CMK (cell line): ENCODE data around the gene CTNNAL1.

DNA sequence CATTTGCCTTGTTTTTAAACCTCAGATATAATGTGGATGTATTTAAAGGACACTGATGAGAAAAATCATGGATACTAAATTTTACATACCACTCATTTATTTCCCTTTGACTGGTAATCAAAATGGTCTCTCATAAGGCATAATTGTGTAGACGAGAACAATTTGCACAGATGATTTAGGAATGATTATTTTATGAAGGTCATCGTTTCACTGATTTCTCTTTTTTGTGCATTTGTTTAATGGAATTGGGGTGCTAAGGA is 633.9 kb downstream of the ACTL7B start:
- RRBS = no CpG with 5 or more reads among the region's 2 CpGs

DNA sequence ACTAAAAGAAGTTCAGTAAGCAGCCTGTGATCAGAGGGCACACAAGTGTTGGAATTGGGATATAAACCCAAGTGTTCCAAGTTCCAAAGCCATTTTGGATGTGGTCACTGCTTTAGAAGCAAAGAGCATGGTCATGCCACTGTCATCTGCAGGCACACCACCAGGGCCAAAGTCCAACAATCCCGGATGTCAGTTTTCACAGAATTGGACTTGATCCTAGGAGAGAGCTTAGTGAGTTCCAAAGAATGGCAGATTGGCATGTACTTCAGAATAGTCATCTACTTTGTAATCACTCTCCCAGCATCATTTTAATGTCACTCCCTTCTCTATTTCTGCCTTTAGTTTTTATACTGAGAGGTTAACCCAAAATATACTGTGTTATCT is 388.1 kb downstream of the ACTL7B start:
- RRBS = no CpG with 5 or more reads among the region's 1 CpG

DNA sequence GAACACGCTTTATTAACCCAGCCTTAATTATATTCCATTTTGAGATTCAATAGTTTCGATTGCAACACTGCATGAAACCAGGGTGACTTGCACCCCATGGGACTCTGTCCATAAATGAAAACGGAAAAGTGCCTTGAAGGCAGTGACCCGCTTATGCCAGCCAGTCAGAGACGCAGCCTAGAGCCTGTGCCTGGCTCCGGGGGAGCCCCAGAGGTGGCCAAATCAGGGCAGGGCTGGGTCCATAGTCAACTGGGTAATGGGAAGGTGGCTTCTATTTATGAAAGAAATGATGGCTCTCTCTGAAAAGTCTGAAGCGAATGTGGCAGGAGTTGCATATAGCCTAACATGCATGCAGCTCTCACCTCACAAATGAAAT is 304.2 kb downstream of the ACTL7B start:
- RRBS = no CpG with 5 or more reads among the region's 7 CpGs

- RRBS = no CpG with 5 or more reads among the region's 4 CpGs
These were observed 159.6 kb downstream of the ACTL7B start for GRCh38 chr9:108696097-108696748.

- RRBS = no CpG with 5 or more reads among the region's 10 CpGs
These were observed 147.5 kb downstream of the ACTL7B start for GRCh38 chr9:108708077-108708858.

GRCh38 chr9:108709777-108710181 is 146.0 kb downstream of the ACTL7B start:
- RRBS = no CpG with 5 or more reads among the region's 3 CpGs

DNA sequence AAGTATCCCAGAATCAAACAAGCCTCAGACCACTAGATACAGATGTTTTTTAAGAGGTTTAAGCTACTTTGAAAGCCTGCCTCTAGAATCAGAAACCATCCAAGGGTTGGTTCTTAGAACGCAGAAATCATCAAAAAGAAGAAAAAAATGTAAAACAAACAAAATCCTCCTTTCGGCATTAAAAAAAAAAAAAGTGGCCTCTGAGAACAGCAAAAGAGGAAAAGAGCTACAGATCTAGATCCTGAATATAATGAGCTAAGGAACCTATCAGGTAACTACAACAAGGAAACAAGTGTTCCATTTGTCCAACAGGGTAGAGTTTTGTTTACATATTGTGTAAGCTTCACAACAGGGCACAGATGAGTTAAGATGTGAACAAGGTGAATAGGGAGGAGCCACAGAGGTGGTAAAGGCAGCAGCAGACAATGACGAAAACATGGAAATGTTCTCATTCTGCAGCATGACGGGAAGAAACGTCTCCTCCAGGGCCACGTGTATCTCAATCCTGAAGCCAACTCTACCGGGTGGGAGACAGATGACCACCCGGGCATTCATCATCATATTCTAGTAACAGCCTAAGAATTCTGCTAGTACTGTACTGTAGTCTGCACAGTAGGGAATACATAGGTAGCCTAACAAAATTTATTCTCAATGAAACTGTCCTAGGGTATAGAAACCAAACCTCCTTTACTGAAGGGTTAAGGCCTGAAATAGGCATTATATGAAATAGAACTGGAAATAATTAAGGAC is 14.4 kb downstream of the ELP1 start:
- RRBS = no CpG with 5 or more reads among the region's 8 CpGs

GRCh38 chr9:109013002-109014155 is at the start of gene CTNNAL1:
CTNNAL1 (minus strand) TSS chr9:109013499.
- RRBS = 2% methylated on average over 20 of the region's 99 CpGs

DNA sequence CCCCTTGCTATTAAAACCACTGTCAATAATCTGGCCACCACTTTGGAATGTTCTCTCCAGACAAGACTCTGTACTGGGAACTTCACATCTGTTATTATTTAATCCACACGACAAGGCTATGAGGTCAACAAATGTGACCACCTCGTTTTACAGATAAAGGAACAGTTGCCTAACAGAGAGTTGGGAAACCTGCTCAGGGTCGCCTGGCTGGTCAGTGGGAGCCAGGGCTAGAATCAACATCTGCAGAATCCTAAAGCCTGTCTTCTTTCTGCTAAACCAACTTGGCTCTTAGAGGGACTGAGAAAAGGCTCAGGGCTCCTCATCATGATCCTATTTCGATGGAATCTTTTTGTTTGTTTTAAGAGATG is 72.6 kb downstream of the EPB41L4B start:
- RRBS = no CpG with 5 or more reads among the region's 4 CpGs

GRCh38 chr9:109253937-109254861 is 66.7 kb downstream of the EPB41L4B start:
- RRBS = no CpG with 5 or more reads among the region's 10 CpGs

GRCh38 chr9:109255423-109256342 is 65.2 kb downstream of the EPB41L4B start:
- RRBS = no CpG with 5 or more reads among the region's 22 CpGs

- RRBS = no CpG with 5 or more reads among the region's 9 CpGs
These were observed 45.9 kb downstream of the EPB41L4B start for GRCh38 chr9:109274680-109275721.

- RRBS = no CpG with 5 or more reads among the region's 21 CpGs
These were observed 8.7 kb upstream of the EPB41L4B start for GRCh38 chr9:109329255-109330310.

- RRBS = no CpG with 5 or more reads among the region's 4 CpGs
These were observed 25.6 kb upstream of the EPB41L4B start for GRCh38 chr9:109346464-109346789.

GRCh38 chr9:109420095-109421091 is 77.7 kb downstream of the PTPN3 start:
- RRBS = no CpG with 5 or more reads among the region's 23 CpGs

DNA sequence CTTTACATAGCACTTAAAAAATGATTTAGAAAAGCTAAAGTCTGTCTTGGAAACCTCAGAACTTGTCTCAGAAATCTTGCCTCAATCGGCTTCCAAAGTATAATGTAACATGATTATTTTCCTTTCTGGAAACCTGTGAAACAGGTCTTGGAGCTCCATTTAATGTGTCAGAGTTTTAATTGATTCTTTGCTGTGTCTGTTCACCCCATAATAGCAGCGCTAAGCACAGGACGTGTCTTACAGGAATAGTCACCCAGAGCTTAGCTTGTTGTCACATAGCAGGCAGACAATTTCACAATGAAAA is 40.2 kb upstream of the PTPN3 start:
- RRBS = no CpG with 5 or more reads among the region's 3 CpGs

DNA sequence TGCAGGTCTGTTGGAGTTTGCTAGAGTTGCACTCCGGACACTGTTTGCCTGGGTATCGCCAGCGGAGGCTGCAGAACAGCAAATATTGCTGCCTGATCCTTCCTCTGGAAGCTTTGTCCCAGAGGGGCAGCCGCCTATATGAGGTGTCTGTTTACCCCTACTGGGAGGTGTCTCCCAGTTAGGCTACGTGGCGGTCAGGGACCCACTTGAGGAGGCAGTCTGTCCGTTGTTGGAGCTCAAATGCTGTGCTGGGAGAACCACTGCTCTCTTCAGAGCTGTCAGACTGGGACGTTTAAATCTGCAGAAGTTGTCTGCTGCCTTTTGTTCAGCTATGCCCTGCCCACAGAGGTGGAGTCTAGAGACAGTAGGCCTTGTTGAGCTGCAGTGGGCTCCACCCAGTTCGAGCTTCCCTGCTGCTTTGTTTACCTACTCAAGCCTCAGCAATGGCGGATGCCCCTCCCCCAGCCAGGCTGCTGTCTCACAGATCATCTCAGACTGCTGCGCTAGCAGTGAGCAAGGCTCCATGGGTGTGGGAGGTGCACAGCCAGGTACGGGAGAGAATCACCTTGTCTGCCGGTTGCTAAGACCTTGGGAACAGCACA is 114.4 kb upstream of the PALM2AKAP2 start:
- RRBS = no CpG with 5 or more reads among the region's 13 CpGs

GRCh38 chr9:109705401-109705938 is 74.5 kb upstream of the PALM2AKAP2 start:
- RRBS = no CpG with 5 or more reads among the region's 1 CpG

DNA sequence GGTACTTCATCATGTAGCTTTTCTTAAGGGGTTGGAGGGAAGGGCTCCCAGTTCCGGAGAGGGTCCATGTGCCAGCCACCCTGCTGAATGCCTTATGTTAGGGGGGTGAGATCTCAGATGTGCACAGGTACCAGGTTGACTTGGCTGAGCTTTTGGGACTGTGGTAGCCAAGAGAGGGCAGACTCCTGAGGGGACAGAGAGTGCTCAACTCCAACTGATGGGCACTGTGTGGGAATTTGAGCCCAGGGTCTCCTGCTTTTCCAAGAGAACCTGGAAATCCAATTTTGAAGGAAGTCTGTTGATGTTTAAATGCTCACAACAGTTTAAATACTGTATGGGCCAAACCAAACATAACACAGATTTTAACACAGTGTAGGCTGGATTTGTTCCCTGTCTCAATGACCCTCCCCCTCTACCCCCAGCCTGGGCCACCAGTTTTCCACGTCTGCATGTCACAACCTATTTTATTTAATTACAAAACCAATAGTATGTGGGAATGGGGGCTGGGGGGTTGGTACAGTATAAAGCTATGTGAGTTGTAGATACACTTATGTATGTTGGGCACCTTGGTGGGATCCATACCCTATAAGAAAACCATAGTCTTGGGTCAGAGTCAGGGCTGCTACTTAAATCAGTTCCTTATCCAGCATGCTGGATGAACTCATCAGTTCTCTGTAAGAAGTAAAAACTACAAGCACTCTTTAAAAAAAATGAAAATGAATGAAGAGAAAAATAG is 11.7 kb downstream of the PALM2AKAP2 start:
- RRBS = no CpG with 5 or more reads among the region's 2 CpGs

GRCh38 chr9:109811783-109812252 is 31.8 kb downstream of the PALM2AKAP2 start:
- RRBS = no CpG with 5 or more reads among the region's 1 CpG